Bronchus fibroblast of lung (primary cell): ENCODE measurements around the genes FAM135A and SMAP1.

GRCh38 chr6:63510153-63510813 lies 62.0 kb upstream of the PTP4A1 start:
- RAMPAGE, long total RNA, result no peak

- RAMPAGE, long total RNA, result no peak
Measured at GRCh38 chr6:63522350-63522583, 50.0 kb upstream of the PTP4A1 start.

DNA sequence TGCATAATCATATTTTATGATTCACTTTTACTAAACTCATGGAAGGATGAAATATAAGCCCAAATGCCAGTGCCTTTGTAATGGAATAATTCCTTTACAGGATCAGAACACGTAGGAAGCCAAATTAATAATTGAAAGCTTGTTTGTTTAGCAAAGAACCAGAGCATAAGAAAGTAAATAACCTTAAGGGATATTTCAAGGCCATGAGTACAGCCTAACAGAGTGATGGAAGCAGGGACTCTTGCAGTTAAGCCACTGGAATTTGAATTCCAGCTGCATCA lies 11.4 kb upstream of the PTP4A1 start:
- RAMPAGE, long total RNA, result no peak

DNA sequence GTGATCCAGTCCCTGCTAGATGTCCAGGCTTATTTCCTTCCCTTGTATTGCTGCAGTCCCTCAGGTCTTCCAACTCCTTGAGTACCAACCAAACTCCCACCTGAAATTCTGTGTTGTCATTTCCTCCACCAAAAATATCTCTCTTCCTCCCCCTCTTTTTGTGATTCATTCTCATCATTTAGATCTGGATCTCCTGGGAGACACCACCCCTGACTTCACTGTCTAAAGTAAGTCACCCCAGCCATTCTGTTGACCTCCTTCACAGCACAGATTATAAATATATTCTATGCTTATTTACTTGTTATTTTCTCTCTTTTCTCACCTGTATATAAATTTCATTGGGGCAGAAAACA lies 9.0 kb upstream of the PTP4A1 start:
- RAMPAGE, long total RNA, result no peak

DNA sequence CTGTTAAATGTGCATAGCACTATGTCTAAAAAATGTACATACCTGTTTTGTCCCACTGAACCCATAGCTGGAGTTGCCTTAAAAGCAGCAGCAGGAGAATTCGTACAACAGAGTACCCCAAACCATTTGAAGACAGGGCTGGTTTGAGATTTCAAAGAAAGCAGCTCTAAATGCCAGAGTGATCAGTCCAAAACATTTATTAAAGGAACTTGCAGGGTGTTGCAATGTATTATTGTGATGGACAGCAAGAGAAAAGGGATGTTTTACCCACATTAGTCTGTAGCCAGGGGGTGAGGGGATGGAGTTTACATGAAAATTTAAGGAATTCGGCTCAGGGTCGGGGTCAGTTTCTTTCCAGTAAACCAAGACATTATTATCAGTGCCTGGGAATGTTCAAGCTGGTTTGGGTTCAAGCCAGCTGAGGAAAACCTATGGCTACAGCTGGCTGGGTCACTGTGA lies 6.2 kb upstream of the PTP4A1 start:
- RAMPAGE, long total RNA, result no peak

DNA sequence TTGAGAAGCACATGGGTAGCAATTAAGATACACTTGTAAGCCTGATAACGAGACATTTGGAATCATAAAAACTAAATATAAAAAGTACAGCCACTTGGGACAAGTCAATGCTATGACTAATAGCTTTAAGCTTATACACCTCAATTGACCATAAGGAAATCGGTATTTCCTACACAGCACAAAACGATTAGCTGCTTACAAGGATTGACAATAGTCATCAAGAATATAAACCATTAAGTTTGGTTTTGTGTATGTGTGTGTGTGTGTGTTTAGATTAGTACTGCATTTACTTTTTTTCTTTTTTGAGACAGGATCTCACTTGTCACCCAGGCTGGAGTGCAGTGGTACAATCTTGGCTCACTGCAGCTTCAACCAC lies 12.0 kb downstream of the PTP4A1 start:
- RAMPAGE, long total RNA, result no peak

DNA sequence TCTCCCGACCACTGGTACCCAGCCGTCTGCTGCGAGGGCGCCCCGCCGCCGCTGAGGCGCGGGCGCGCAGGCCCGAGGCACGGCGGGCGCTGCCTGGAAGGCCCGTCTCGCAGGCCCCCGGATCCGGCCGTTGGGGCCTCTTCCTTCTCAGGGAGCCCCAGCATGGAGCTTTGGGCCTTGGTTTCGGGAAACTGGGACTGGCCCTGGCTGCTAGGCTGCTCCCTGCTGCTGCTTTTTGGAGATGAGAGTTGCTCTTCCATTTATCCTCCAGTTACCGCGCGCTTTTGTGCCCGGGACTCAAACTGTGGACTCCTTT lies 787 bp downstream of the PHF3 start:
- RAMPAGE, long total RNA, result no peak

DNA sequence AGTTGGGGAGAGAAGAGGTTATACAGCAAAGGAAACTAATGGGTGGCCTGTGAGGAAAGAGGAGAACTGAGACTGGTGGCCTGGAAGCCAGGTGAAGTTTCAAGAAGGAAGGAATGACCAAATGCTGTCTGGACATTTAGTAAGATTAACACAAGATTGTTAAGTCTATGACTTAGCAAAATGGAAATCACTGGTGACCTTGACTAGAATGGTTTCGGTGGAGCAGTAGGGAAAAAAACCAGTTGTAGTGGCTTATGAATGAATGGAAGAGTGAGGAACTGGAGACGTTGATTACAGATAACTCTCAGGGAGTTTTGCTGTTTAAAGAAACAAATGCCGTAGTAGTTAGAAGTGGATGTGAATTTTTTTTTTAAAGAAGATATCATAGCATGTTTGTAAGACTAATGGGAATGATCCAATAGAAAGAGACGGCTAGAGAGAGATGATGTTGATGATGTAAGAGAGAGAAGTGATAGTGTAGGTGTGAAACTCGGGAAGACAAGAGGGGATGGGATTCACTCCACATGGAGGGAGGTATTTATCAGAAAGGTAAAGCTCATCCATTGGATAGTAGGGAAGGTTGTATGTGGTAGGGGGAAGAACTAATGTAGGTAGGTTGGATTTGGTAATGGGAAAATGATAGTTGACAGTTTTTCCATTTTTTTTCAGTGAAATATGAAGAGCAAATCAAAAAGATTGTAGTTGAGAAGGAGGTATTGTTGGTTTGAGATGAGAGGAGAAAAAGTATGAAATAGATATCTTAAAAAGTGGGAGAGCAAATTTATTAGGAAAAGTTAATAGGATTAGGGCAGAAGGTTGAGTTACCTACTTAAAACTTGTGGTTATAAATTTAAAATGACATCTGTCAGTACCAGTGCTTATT lies 61.3 kb downstream of the PHF3 start:
- RAMPAGE, long total RNA, result no peak

GRCh38 chr6:65938177-65938378 lies 231.1 kb upstream of the EYS start:
- RAMPAGE, long total RNA, result no peak

GRCh38 chr6:68559170-68559369 lies 76.0 kb upstream of the ADGRB3 start:
- RAMPAGE, long total RNA, result no peak

DNA sequence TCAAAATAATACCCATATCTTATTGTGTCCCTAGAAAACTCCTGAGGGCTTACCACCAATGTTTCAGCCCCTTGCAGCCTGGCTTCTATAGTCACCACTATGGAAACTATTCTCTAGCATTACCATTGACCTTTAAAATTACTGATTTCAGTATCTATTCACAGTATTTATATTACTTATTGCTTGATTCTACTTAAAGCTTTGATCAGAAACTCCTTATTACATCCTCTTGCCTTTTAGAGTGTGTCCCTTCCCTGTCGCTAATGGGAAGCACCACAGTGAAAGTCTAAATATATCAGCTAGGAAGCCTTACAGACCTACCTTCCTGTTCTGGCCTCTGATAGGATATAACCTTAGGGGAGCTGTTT lies 122.6 kb downstream of the ADGRB3 start:
- RAMPAGE, long total RNA, result no peak

DNA sequence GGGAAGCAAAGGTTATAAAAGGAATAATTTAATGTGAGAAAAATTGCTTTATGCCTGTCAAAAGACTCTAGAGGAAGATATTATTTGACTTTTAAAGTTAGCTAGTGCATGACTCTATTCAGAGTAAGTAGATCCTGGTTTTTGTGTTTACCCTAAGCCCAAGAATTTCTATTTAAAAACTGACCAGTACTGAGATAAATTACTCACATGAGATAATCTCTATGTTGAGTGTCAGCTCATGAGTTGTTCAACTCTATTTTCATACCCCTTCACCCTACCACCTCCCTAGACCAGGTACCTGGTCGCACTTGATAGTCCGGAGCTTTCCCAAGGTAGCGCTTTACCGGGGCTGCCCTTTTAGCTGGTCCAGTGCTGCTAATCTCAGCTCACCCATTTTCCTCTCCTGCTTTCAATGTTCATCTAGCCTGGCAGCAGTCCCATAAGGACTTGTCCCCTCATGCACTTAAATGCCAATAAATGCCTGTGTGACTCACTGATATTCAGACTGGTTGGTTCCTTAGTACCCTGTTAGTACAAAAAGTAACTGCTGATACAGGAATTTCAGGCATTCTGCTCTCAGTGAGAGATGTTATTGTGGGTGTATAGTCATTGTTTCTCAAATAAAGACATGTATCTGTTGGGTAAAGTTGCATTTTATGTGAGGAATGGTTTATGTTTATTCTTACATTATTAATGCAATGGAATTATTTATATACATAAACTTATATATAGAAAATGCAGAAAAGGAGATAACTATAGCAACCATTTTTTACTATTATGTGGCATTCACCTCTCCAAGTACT lies 503.9 kb downstream of the ADGRB3 start:
- RAMPAGE, long total RNA, result no peak

GRCh38 chr6:69694380-69695529 lies 102.1 kb downstream of the LMBRD1 start:
- RAMPAGE, long total RNA, result no peak

GRCh38 chr6:70241727-70242652 lies 60.9 kb downstream of the COL9A1 start:
- RAMPAGE, long total RNA, result no peak

DNA sequence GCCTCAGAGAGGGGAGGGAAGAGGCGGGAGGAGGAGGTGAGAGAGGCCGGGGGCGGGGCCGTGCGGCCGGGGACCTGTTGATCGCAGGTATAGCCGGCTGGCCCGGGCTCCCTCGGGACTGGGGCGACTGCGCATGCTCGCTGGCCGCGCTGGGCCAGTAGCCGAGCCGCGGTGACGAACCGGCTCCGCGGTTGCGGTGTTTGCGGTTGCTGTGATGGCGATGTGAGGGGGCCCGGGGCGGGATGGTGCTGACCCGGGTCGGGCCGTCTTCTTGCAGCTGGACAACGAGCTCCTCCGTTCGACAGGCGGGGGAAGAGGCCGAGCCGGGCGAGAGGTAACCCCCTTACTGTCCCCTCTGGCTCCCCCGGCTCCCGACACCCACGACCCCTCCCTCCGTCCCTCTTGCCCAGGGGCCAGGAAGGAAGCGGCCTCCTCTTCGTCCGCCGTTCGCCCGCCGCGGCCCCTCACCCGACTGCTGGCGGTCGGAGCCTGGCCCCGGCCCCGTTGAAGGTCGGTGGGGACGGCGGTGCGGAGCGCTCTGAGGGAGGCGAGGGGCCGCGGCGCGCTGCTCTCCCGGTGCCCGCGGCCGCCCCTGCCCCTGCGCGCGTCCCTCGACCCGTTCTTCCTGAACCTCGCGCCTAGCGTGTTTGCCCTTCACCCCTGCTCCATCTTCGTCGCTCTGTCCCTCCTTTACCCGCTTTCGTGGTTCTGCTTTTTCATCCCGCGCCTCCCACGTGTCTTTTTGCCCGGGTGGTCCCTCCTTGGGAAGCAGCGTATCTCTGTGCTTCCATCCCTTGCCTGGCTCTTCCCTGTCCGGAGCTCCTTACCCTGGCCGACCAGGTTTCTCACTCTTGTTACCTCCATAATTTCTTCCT lies at the start of gene FAM135A:
Gene FAM135A, plus strand, starts transcription at position 140 of the 875 bp plus-strand sequence.
- RAMPAGE, long total RNA, result no peak

- RAMPAGE, long total RNA, result no peak
Measured at GRCh38 chr6:70667515-70668763, at the start of gene SMAP1. TSS of gene SMAP1 (plus strand) at chr6:70667883.

DNA sequence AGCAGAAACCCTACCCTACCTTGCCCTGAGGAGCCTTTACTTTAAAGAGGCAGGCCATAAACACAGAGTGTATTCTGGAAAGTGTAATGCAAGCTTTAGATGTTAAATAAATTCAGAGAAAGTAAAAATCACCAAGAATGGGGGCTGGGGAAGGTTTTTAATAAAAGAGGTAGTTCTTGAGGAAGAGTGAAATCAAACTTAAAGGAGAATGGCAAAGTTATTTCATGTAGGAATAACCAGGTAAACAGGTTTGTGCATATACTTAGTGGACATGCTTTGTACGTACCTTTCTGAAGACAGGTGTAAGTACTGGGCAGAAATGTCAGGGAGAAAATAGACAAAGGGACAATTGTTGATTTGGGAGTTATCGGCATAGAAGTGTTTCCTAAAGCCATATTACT lies 17.7 kb downstream of the SMAP1 start:
- RAMPAGE, long total RNA, result no peak

- RAMPAGE, long total RNA, result no peak
Measured at GRCh38 chr6:70731978-70732734, 64.5 kb downstream of the SMAP1 start.

GRCh38 chr6:71306757-71307508 lies 18.3 kb downstream of the OGFRL1 start:
- RAMPAGE, long total RNA, result no peak

- RAMPAGE, long total RNA, result no peak
Measured at GRCh38 chr6:71376775-71377230, 88.2 kb downstream of the OGFRL1 start.